ENCODE data around the genes AVPR2, CTAG1B and H2AB1.

GRCh38 chrX:153764621-153766025 is 1.1 kb downstream of the PLXNB3 start:
- RRBS = 84% methylated on average over 4 of the region's 35 CpGs

- RRBS = 95% methylated on average over 13 of the region's 31 CpGs
Observed at GRCh38 chrX:153775749-153776431, 5.0 kb upstream of the SRPK3 start.

DNA sequence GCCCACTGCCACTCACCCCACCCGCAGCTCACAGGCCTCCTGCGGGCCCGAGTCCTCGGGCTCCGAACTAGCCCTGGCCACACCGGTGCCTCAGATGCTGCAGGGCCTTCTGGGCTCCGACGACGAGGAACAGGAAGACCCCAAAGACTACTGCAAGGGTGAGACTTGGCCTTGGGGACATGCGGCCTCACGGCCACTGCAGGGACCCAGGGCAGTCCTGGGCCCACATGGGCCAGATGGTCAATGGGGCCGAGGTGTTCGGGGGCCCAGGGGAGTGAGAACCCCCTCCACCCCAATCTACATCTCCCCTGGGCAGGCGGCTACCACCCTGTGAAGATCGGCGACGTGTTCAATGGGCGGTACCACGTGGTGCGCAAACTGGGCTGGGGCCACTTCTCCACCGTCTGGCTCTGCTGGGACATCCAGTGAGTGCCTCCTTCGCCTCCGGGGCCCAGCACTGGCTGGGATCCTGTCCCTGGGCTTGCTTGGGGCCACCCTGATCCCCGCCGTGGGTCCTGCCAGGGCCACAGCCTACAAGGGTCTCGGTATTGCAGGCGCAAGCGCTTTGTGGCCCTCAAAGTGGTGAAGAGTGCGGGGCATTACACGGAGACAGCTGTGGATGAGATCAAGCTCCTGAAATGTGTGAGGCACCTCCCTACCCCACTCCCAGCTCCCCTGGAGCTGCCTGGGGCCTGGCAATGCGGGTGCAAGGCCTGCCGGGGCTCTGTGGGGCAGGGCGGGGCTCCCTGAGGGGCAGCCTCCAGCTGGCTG is 533 bp downstream of the SRPK3 start:
- RRBS = 3% methylated on average over 3 of the region's 33 CpGs

GRCh38 chrX:153829302-153829776 is 1.0 kb downstream of the PDZD4 start:
- RRBS = 21% methylated on average over 24 of the region's 35 CpGs

DNA sequence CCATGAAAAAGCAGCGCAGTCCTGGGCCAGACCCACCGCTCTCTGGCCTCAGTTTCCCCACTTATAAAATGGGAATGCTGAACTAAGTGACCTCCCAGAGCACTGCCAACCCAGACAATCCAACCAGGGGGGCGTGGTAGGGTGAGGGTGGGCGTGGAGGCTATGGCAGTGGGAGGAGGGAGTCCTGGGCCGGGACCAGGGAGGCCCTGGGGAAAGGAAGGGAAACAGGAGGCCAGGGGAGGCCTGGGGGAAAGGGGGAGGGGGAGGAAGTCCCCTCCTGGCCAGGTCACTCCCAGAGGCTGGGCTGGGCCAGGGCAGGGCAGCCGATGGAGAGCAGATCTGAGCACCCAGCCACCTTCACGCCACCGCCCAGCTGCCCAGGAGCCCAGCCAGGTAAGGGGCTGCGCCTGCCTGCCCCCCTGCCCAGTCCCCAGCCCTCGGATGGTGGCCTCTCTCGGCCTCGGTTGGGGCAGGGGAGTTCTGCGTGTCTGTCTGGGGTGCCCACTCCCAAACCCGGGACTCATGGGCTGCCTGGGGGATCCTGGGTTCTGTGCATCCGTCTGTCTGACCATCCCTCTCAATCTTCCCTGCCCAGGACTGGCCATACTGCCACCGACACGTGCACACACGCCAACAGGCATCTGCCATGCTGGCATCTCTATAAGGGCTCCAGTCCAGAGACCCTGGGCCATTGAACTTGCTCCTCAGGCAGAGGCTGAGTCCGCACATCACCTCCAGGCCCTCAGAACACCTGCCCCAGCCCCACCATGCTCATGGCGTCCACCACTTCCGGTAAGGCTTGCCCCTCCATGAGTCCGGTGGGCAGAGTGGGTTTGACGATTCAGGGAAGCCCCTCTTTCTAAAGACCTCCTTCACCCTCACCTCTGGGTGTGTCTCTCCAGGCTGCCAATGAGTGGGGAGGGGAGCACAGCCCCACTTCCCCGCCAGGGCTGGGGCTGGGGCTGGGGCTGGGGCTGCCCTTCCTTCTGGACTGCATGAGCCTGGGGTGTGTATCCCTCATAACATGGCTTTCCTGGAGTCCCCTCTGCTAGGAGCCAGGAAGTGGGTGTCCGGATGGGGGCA is at the start of gene AVPR2:
Gene AVPR2, plus strand, starts transcription at position 295 of the 1,083 bp plus-strand sequence.
- RRBS = no CpG with 5 or more reads among the region's 25 CpGs

GRCh38 chrX:153943287-153943754 is 1.1 kb downstream of the RENBP start:
- RRBS = 95% methylated on average over 5 of the region's 15 CpGs

DNA sequence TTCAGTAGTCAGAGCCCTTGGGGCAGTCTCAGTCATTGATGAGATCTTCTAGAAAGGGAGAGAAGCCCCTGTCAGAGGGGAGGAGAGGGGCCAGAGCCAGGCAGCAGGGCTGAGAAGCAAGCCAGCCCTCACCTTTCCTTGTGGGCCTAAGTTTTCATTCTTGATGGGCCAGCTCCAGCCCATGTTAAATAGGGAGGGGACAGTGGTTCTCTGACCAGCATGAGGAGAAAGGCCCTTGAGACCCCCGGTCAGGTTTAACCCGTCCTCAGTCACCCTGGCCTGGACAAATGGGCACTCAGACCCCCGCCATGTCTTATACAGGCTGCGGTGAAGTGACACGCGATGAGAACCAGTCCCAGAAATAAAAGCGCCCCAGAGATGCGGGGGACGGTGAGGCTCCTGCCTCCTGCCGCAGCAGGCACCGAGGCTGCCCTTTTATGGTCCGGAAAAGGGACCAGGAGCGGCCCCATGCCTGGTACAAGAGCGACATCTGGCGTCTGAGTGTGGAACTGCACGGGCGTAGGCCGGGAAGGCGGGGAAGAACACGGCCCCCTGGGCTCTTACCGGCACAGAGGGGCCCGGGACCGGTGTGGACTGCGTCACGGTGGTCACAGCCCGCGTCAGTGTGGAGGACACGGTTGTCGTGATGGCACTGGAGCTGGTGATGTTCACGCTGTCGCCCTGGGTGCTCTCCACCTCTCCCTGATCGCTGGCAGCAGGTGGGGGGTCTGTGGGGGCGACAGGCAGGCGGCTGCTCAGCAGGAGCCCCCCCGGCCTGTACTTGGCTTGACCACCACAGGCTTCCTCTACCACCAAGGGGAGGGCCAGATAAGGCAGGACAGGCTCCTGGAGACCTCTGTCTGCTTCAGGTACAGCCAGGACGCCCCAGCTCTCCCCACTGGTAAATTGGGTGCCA is 8.9 kb upstream of the RENBP start:
- RRBS = 13% methylated on average over 8 of the region's 36 CpGs

DNA sequence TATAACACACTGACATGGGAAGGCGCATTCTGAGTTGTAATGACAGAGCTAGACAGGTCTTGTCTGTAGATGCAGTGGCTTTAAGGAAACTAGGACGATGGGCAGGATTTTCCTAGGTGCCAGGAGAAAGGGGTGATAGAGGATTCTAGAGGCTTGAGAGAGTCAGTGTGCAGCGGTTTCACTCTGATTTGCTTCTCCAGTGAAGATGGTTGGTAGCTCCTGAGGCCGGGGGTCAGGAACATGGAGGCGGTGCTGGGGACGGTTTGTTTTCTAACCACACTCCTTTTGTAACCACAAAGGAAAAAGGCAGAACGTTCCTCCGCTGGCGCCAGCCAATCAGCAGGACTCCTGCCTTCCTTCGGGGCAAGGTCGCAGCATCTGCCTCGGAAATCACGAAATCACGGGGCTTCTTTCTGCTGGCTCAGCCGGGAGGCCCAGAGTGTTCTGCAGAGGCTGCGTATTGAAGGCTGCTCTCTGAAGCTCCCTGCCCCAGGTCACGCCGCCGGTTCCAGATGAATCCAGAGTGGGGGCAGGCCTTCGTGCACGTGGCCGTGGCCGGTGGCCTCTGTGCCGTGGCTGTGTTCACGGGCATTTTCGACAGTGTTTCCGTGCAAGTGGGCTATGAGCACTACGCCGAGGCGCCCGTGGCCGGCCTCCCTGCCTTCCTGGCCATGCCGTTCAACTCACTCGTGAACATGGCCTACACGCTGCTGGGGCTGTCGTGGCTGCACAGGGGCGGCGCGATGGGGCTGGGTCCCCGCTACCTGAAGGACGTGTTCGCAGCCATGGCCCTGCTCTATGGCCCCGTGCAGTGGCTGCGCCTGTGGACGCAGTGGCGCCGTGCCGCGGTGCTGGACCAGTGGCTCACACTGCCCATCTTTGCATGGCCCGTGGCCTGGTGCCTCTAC is 9.3 kb downstream of the TMEM187 start:
- RRBS = 99% methylated on average over 9 of the region's 50 CpGs

DNA sequence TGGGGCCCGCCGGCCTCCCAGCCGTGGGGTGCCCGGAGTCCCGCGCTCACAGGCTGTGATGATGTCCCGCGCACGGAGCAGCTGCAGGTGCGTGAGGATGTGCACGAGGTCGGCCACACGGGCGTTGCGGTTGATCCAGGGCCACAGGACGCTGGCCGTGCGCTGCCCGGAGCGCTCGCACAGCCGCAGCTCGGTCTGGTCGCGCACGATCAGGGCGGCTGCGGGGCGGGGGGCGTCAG is 402 bp downstream of the IRAK1 start:
- RRBS = no CpG with 5 or more reads among the region's 30 CpGs

DNA sequence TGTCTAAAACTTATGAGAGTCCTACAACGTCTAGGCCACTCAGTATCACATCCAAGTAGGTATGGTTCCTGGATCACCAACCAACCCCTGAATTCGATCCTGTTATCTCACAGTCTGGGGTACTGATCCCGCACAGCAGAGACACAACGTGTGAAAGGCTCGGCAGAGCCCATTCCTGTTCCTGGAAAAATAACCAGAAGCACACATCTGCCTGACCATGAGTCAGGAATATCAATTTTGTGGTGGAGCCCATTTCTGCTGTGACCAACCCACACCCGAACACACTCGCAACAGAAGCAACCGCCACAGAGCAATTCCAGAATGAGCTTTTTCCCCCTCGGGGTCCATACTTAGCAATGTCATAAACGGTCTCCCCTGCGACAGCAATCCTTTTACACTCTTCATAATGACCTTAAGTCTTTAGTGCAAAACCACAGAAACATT is 1.4 kb downstream of the MECP2 start:
- RRBS = no CpG with 5 or more reads among the region's 11 CpGs

DNA sequence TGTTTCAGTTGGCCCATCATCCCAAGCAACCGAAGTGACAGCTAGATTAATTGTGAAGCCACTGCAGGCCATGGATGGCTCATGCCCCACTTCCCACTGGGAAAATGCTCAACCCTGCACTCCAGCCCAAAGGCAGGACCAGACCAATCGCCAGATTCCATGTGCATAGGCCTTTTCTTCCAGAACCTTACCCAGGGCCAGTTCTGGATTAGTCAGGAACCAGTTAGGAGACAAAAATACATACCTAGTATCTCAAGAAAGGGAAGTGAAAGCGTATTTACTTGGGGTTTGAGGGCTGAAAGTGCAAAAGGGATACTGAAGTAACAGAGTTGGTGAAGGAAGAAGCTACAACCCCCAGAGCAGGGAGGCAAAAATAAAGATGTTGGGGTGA is 38.1 kb downstream of the TKTL1 start:
- RRBS = no CpG with 5 or more reads among the region's 3 CpGs

DNA sequence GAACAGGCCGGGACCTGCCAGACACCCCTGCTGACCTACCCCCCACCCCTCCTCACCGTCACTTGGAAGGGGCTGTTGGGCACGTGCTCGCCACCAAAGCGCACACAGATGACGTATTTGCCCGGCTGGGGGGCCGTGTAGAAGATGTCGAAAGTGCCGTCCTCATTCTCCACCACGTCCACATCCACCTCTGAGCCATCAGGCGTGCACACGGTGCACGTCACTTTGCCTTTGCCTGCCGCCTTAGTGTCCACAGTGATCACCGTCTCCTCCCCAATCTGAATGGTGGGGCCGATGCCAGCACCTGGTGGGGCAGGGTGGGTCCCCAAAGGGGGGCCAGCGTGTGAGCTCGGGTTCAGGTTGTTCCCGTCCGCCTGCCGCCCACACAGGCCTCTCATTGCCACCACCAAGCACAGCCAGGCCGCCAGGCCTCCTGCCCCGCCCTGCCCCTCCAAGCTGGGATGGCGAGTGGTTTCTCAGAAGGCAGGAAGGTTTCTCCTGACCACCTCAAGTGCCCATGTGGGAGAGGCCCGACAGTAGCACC is 19.6 kb downstream of the FLNA start:
- RRBS = no CpG with 5 or more reads among the region's 26 CpGs

GRCh38 chrX:154364194-154365003 is 10.0 kb downstream of the FLNA start:
- RRBS = no CpG with 5 or more reads among the region's 37 CpGs

- RRBS = no CpG with 5 or more reads among the region's 6 CpGs
Observed at GRCh38 chrX:154400399-154400832, 2.2 kb downstream of the RPL10 start.

- RRBS = no CpG with 5 or more reads among the region's 8 CpGs
Observed at GRCh38 chrX:154400833-154401762, 2.9 kb downstream of the RPL10 start.

- RRBS = no CpG with 5 or more reads among the region's 15 CpGs
Observed at GRCh38 chrX:154476404-154477093, 2.5 kb downstream of the LAGE3 start.

- RRBS = no CpG with 5 or more reads among the region's 11 CpGs
Observed at GRCh38 chrX:154483757-154484458, 2.5 kb downstream of the UBL4A start.

GRCh38 chrX:154619126-154619591 is at the start of gene CTAG1B:
CTAG1B (minus strand) TSS chrX:154619282.
- RRBS = no CpG with 5 or more reads among the region's 30 CpGs

- RRBS = 31% methylated on average over 2 of the region's 14 CpGs
Observed at GRCh38 chrX:154761352-154762287, 1.0 kb upstream of the DKC1 start.

DNA sequence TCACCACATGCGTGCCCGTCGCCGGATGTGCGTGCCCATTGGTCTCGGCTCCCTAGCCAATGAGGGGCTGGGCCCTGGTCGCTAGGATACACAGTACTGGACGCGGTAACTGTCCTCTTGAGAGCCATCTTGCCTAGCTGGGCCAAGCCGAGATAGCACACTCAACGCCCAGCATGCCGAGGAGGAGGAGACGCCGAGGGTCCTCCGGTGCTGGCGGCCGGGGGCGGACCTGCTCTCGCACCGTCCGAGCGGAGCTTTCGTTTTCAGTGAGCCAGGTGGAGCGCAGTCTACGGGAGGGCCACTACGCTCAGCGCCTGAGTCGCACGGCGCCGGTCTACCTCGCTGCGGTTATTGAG is at the start of gene H2AB1:
Gene H2AB1, plus strand, starts transcription at position 96 of the 356 bp plus-strand sequence.
- RRBS = no CpG with 5 or more reads among the region's 33 CpGs

Data from HCT116 (cell line).